Smooth muscle cell (in vitro differentiated cells): ENCODE data around the genes AGR3 and SNX13.

GRCh38 chr7:15015318-15016192 lies 113.0 kb upstream of the DGKB start:
- RAMPAGE, long total RNA = no peak

DNA sequence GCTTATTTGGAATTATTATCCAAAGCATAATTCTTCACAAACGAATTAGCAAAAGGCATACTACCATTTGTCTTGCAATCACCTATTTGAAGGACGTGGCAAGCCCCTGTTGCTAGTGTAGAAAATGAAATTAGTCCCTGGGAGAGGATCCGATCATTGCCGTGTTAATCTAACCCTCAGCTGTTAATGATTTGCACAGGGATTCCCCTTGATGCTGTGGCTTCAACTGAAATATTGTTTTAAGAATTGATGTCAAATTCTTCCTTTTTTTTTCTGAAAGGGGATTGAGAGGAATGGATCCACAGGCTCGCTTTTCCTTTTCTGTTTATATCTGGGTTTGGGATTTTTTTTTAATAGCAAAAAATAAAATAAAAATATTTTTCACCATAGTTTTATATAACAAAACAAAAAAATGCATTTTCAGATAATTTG lies 4.5 kb downstream of the AGMO start:
- RAMPAGE, long total RNA = no peak

GRCh38 chr7:15683950-15684415 lies 2.5 kb downstream of the MEOX2 start:
- RAMPAGE, long total RNA = no peak

GRCh38 chr7:15685283-15686383 lies 850 bp downstream of the MEOX2 start:
- RAMPAGE, long total RNA = no peak

- RAMPAGE, long total RNA = no peak
Observed at GRCh38 chr7:16064306-16064653, 357.1 kb downstream of the CRPPA start.

DNA sequence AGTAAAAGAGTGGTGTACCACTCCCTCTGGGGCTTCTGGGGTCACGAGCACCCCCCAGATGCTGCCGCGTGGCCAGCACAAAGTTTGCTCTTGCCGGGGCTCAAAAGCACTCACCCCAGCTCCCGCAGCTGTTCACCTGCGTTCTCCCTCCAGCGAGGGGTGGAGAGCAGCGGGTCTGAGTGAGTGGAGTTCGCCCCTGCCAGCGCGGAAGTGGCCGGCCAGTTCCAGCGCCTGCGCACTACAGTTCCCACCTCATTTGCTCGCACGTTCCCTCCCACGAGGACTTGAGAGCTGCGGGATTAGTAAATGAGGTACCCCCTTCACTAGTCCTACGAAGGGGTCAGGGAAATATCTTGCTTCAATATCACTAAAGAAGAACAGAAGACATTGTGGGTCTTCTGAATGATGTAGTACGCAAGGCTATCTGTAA lies 24.3 kb upstream of the LRRC72 start:
- RAMPAGE, long total RNA = no peak

DNA sequence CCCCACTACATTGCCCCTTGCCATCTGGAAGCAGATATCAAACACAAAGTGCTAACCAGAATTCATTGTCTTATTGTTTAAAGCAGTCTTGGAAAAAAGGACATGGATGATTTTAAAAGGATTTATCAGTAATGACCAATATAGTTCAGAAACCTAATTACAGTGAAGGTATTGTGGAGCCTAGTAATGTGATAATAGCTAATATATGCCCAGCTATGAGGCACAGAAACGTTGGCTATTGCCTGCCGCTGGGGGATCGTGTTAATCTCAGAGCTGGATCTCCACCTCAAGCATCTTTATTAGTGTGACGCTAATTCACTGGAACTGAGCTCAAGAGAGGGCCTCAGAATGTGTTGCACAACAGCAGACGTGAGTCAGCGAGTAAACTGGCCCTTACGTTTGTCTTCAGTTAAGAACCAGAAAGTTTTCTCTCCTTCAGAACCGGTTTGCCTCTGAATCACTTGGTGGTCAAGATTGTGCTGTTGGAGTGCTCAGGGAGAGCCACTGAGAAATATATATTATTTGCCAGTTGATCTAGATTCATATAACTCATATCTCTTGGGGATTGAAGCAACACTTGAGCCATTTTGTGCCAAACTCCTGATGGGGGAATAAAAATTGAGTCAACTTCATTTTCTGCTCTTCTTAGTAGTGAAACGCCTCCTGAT lies 22.0 kb downstream of the BZW2 start:
- RAMPAGE, long total RNA = no peak

DNA sequence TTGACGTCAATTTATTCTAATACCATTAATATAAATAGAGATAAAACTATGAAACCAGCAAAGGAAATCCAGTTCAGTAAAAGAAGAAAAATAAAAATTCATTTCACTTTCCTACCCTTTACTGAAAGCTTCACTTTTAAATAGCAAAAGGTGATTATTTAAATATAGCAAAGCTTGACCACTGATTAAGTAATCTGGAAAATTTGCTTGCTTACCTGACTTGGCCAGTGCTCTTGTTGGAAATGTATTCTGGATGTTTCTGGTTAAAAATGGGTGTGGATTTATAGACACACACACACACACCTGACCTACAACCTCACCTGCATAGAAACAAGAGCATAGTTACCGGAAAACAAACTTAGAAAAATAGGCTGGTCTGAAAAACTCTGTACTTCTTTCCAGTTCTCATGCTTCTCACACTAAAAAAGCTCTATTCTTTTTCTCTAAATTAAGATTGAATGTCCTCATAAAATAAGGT lies at the start of gene AGR3:
Gene AGR3, minus strand, starts transcription at position 255 of the 478 bp plus-strand sequence.
- RAMPAGE, long total RNA = no peak

DNA sequence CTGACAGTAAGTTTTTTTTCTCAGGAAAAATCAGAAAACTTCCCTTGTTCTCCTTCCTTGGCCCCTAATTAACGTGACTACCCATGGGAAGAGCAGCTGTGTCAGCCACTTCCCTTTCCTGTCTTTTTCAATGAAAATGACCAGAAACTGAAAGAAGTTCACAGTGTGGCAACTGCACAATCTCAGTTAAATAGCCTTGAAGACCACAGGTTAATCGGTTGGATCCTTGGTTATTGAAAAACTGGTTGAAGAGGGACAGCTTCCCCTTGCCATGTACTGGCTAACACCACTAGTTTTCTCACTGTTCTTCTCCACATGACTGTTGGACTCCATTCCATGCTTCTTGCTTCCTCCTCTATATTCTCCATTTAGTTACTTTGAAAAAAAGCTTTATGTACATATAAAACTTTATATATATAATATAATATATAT lies 148.8 kb upstream of the AGR3 start:
- RAMPAGE, long total RNA = no peak

- RAMPAGE, long total RNA = no peak
Observed at GRCh38 chr7:17033255-17033594, 151.4 kb upstream of the AGR3 start.

- RAMPAGE, long total RNA = no peak
Observed at GRCh38 chr7:17304911-17305376, 6.5 kb downstream of the AHR start.

DNA sequence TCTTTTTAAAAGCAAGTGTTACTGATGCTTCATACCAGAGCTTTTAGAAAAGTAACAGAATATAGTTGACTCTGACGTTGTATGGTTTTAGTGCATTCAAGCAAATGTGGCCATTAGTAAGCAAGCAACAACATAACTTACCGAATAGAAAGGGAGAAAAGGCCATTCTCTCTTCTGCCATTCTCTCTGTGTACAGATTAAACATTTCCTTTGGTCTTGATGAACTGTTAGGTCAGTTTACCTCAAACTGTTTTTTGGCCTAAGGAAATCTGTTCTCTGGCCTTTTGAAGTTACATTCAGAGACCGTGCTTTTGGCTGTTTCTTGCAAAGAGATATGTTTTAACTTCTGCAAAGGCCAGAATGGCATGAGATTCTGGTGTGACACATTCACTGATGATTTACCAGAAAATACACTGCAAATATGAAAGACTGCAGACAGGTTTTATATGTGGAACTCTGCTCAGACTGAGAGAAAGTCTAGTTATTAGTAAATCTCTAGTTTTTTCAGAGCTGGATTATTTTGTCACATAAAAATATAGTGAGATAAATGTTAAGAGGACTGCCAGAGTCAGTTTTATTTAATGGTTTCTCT lies 22.2 kb downstream of the AHR start:
- RAMPAGE, long total RNA = no peak

- RAMPAGE, long total RNA = no peak
Observed at GRCh38 chr7:17327658-17328129, 29.2 kb downstream of the AHR start.

DNA sequence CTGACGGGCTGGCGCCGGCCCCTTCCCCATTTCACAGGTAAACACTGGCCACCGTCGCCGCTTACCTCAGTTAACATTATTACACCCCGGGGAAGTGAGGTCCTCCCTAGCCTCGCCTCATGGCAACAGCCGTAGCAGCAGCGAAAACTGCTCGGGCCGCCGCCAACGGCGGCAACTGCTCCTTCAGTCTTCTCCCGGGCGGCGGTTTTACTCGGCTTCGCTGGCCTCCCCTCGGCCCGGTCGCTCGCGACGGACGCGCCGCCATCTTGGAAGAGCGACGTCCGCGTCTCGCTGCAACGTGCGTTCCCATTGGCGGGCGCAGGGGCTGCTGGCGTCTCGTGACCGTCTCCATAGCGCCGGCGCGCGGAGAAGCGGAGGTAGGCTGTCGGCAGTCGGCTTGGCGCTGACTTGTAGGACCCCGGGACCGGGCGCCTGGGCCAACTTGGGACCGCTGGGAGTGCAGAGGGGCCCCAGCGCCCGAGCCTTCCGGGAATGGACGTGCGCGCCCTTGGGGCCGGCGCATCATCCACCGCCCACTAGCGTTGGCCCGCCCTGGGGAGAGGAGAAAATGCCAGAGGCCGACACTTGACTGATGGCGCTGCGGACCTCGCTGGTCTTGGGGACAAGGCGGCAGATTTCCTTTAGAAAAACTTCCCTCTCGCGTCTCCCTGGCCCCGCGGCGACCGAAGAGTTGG lies at the start of gene SNX13:
Gene SNX13, minus strand, starts transcription at position 276 of the 695 bp plus-strand sequence.
- RAMPAGE, long total RNA = start-site peak on the minus strand centred at position 240 of the sequence, 5 bp wide, 69 and 33 reads in 2 replicates

DNA sequence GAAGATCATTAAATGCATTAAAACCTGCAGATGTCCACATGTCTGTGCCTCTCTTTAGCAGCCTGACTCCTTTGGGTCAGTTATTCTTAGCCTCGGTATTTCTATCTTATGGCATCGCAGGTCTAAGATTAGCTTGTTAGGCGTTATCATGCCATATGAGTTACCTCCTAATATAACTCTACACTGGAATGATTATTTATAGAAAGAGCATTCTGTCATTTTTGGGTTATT lies 10.2 kb downstream of the HDAC9 start:
- RAMPAGE, long total RNA = no peak

DNA sequence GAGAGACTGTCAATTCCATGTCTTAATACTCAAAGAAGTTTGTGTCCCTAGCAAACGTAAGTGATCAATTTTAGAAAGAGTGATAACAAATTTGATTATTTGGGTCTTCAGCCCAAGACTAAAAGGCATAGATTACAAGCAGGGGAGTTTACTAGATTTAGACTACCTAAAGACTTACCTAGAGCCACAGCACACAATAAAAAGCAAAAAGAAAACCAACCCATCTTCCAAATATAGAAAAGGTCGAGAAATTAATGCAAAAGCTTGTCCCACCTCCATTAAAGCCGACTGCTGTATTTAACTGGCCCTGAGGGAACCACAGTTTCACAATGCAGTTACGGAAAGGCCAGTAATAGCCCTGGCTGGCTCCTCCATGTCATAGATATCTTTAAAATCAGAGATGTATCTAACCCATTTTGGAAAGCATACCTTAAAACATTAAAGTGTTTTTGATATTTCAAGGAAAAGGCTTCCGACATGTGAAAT lies 22.9 kb downstream of the HDAC9 start:
- RAMPAGE, long total RNA = no peak

- RAMPAGE, long total RNA = no peak
Observed at GRCh38 chr7:18910949-18911313, 206.5 kb downstream of the TWIST1 start.

GRCh38 chr7:19108076-19108393 lies 9.4 kb downstream of the TWIST1 start:
- RAMPAGE, long total RNA = no peak

- RAMPAGE, long total RNA = no peak
Observed at GRCh38 chr7:19194167-19194881, 49.1 kb upstream of the FERD3L start.

GRCh38 chr7:19772270-19772784 lies 1.1 kb downstream of the TMEM196 start:
- RAMPAGE, long total RNA = no peak